Heart left ventricle (tissue), 7 donors: ENCODE measurements around the genes ARL2BP, ADGRG5 and KATNB1.

GRCh38 chr16:57093666-57094546 lies 1.5 kb downstream of the CPNE2 start:
- PRO-cap, 6 experiments: no peak in any of the 6 experiments
- RAMPAGE, long total RNA, 2 experiments: no peak in any of the 2 experiments
- RRBS: no CpG with 5 or more reads among the region's 18 CpGs

DNA sequence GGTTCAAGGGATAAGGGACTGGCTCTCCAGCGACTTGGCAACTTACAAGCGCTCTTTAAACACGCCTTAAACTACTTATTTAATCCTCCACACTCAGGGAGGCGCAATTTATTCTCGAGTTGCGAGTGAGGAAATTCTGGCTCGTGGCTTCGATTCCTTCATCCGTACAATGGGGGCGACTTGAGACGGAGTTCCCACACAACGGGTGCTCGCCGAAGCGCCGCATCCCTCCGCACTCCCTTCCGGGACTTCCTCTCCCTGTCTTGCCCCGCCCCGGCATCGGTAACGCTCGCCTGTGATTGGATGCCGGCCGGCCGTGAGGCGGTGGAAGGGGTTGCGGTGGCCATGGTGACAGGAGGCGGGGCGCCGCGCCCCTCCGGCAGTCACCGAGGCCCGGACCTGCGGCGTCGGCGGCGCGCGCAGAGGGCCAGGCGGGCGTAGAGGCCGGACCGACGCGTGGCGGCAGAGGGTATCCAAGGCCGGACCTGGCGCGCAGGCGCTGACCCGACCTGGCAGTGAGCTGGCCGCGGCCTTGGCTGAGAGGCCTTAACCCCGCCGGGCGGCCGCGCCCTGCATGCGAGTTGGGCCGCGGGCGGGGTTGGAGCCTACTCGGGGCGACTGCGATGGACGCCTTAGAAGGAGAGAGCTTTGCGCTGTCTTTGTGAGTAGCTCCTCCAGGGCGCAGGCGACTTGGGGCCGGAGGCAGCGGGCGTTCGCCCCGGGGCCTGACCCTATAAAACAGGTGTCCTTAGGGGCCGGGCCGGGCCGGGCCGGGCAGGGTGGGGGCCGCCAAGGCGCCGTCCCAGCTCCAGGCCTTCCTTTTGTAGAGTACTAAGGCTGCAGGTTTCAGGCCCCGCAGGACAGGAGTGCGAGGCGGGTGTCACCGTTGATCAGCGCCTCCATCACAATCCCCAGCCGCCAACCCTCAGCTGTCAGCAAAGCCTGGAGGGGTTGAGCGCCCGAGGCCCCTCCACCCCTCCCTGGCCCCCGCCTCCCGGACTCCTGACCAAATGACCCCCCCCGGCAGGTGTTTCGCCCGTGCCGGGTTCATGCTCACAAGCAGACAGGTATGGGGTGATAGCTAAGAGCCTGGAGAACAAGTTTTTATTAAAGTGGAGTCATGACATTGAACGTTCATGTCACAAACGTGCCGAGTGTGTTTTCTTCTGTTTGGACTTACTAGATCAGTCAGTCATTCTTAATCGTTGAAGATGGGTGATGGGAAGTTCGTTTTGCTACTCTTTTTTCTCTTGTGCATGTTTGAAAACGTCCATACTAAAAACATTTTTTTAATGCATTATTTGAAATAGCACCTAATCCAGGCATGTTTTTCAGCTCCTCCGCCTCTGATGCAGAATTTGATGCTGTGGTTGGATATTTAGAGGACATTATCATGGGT lies at the start of gene ARL2BP:
Gene ARL2BP (plus strand): TSS at position 515 of the 1,399 bp plus-strand sequence.
- PRO-cap, 6 experiments: peak in 6 of 6 experiments; most common plus-strand start position 422 of the sequence (in 5); most common minus-strand start position 251 of the sequence (in 6)
- RAMPAGE, long total RNA, 2 experiments: no peak in any of the 2 experiments
- RRBS: 1% methylated on average over 29 of the region's 105 CpGs

- PRO-cap, 6 experiments: peak in 2 of 6 experiments; most common plus-strand start chr16:57260638 (in 1); most common minus-strand start chr16:57260517 (in 2)
- RAMPAGE, long total RNA, 2 experiments: no peak in any of the 2 experiments
- RRBS: no CpG with 5 or more reads among the region's 16 CpGs
Measured at GRCh38 chr16:57260225-57260801, 15.3 kb downstream of the ARL2BP start.

DNA sequence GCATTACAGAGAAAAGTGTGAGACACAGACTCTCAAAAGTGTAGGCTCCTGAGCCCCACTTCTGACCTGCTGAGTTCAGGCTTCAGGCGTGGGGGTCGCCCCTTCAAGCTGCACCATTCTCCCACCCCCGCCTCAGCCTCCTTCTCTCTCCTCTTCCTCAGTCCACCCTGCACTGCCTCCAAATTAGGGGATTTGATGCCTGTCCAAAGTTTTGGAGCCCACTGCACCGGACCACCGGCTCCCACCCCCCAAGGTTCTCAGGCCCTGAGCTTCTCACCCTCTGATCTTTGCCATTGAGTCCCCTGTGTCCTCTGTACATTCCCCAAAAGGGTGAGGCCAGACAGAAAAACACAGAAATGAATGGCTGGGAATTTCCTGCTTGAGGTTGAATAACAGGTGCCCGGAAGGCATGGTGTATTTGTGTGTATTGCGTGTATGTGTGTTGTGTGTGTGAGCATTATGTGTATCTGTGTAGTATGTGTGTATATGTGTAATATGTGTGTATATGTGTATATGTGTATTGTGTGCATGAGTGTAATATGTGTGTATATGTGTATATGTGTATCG lies 16.0 kb downstream of the CX3CL1 start:
- PRO-cap, 6 experiments: peak in 1 of 6 experiments; most common minus-strand start position 289 of the sequence (in 1)
- RAMPAGE, long total RNA, 2 experiments: no peak in any of the 2 experiments
- RRBS: no CpG with 5 or more reads among the region's 8 CpGs

DNA sequence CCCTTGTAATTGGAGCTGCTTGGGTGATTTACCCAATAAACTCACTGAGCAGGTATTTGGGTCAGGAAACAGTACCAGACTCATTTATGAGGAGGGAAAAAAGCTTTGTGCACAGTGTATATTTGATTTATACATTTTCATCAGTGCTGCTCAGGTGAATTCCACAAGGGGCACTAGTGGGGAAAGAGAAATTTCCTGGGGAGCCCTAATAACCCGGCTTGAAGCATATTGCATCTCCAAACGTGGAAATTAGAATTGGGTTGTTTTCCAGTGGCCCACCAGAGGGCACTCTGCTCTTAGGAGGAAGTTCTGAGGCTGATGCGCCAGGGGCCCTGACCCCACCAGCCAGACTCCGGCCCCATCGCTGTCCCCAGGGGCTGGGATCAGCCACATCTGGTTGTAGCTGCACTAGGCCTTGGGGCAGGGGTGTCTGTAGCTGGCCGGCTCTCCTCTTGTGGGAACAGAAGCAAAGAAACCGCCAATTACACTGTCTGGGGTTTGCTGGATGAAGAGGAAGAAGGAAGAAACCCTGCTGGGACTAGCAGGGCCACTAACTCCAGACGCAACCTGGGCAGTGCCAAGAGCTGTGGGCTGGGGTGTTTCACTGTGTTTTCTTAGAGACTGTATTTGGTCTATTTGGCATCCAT lies 14.3 kb downstream of the CCL17 start:
- PRO-cap, 6 experiments: peak in 1 of 6 experiments; most common plus-strand start position 306 of the sequence (in 1)
- RAMPAGE, long total RNA, 2 experiments: no peak in any of the 2 experiments
- RRBS: 3% methylated on average over 6 of the region's 8 CpGs

GRCh38 chr16:57528215-57528717 lies 8.1 kb downstream of the CCDC102A start:
- PRO-cap, 6 experiments: no peak in any of the 6 experiments
- RAMPAGE, long total RNA, 2 experiments: no peak in any of the 2 experiments
- RRBS: 15% methylated on average over 9 of the region's 38 CpGs

DNA sequence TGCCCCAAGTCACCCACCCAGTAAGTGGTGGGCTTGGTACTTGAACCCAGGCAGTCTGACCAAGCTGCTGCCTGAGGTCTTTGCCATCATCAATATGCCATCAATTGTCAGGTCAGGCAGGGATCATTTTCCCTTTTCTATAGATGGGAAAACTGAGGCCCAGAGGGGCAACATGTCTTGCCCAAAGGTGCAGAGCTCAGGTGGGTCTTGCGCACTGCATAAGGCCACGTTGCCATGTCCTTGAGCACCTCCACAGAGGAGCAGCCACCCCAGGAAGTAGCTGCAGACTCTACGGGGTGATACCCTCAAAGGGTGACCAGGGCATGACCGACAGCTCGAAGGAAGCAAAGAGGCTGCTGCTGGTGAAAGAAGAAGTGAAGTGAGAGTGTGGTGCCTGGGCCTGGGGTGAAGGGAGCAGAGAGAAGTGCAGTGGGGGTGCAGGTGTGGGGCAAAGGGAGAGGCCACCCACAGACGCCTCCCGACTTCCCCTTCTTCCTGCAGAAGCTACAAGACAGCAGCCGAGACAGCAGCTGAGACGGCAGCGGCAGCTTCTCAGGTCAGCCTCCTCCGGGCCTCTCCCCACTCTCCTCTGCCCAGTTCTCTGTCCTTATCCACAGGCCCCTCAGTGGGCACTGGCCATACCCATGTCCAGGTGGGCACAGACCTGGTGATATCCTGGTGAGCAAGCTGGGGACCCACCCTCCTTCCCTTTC lies at the start of gene ADGRG5:
Gene ADGRG5 (plus strand): TSS at position 498 of the 713 bp plus-strand sequence.
- PRO-cap, 6 experiments: no peak in any of the 6 experiments
- RAMPAGE, long total RNA, 2 experiments: no peak in any of the 2 experiments
- RRBS: no CpG with 5 or more reads among the region's 11 CpGs

GRCh38 chr16:57577708-57578300 lies 35.4 kb downstream of the ADGRG5 start:
- PRO-cap, 6 experiments: no peak in any of the 6 experiments
- RAMPAGE, long total RNA, 2 experiments: no peak in any of the 2 experiments
- RRBS: no CpG with 5 or more reads among the region's 4 CpGs

GRCh38 chr16:57638993-57639627 lies 10.7 kb downstream of the ADGRG1 start:
- PRO-cap, 6 experiments: peak in 3 of 6 experiments; most common minus-strand start chr16:57639285 (in 3)
- RAMPAGE, long total RNA, 2 experiments: no peak in any of the 2 experiments
- RRBS: no CpG with 5 or more reads among the region's 21 CpGs

DNA sequence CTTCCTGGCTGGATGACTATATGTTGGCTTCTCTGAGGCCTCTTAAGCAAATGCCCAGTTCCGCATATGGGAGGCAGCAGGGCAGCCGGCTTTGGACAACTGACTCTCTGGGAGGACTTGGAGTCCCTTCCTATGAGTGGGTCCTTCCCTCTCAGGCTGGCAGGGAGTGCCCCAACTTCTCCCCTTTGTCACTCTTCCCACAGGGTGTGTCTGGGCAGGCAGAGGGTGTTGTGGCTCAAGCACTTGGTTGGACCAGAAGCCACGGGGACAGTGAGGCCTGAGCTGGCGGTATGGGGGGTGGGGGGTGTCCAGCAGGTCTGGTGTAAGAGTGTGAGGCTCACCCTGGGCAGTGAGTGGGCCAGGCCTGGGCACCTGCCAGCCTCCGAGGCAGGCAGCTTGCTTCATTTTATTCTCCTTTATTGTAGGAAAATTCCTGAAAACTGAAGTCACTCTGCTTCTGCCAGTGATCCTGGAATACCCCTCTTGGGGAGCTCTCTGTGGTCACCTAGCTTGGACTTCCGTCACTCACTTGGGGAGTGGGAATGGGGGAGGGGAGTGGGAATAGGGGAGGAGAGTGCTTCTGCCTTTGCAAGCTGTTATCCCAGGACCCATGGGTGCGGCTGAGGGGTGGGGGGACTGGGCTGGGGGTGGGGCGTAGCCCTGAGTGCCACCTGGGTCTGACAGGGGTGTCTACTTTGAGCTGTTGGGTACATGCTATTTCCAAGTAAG lies 15.0 kb downstream of the ADGRG1 start:
- PRO-cap, 6 experiments: peak in 1 of 6 experiments; most common plus-strand start position 349 of the sequence (in 1); most common minus-strand start position 101 of the sequence (in 1)
- RAMPAGE, long total RNA, 2 experiments: no peak in any of the 2 experiments
- RRBS: no CpG with 5 or more reads among the region's 8 CpGs

- PRO-cap, 6 experiments: peak in 6 of 6 experiments; most common plus-strand start chr16:57735781 (in 6)
- RAMPAGE, long total RNA, 2 experiments: start-site peak on the plus strand in 2 of 2 experiments, at chr16:57735808-57735848 at its widest, 19 to 20 reads per replicate
- RRBS: under 1% methylated on average over 7 of the region's 42 CpGs
Measured at GRCh38 chr16:57735663-57736458, at the start of gene KATNB1. TSS of gene KATNB1 (plus strand) at chr16:57735770.

- PRO-cap, 6 experiments: no peak in any of the 6 experiments
- RAMPAGE, long total RNA, 2 experiments: no peak in any of the 2 experiments
- RRBS: no CpG with 5 or more reads among the region's 13 CpGs
Measured at GRCh38 chr16:57955354-57956145, 15.4 kb downstream of the CNGB1 start.

GRCh38 chr16:58115463-58116105 lies 13.6 kb downstream of the CFAP20 start:
- PRO-cap, 6 experiments: no peak in any of the 6 experiments
- RAMPAGE, long total RNA, 2 experiments: no peak in any of the 2 experiments
- RRBS: no CpG with 5 or more reads among the region's 3 CpGs

- PRO-cap, 6 experiments: no peak in any of the 6 experiments
- RAMPAGE, long total RNA, 2 experiments: no peak in any of the 2 experiments
- RRBS: no CpG with 5 or more reads among the region's 13 CpGs
Measured at GRCh38 chr16:58125678-58126457, 3.3 kb downstream of the CFAP20 start.

GRCh38 chr16:58157479-58158417 lies 28.6 kb upstream of the CFAP20 start:
- PRO-cap, 6 experiments: no peak in any of the 6 experiments
- RAMPAGE, long total RNA, 2 experiments: no peak in any of the 2 experiments
- RRBS: no CpG with 5 or more reads among the region's 34 CpGs

DNA sequence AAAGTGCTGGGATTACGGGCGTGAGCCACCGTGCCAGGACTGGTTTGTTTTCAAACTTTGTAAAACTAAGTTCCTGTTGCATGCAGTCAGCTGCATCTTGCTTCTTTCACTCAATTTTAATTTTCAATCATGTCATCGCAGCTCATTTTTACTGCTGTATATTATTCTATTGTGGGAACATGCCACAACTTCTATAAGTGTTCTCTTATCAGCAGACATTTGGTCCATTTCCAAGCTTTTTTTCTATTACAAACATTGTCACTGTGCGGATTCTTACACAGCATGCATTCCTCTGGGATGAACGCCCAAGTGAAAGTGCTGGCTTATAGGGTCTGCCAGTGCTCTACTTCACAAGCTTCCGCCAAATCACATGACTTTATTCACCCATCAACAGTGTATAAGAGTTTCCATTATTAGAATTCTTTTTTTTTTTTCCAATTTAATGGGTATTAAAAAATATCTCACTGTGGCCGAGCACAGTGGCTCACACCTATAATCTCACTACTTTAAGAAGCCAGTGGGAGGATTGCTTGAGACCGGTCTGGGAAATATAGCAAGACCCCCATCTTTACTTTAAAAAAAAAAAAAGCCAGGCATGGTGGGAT lies 22.8 kb downstream of the GINS3 start:
- PRO-cap, 6 experiments: peak in 4 of 6 experiments; most common plus-strand start position 353 of the sequence (in 1); most common minus-strand start position 299 of the sequence (in 4)
- RAMPAGE, long total RNA, 2 experiments: no peak in any of the 2 experiments
- RRBS: no CpG with 5 or more reads among the region's 9 CpGs

DNA sequence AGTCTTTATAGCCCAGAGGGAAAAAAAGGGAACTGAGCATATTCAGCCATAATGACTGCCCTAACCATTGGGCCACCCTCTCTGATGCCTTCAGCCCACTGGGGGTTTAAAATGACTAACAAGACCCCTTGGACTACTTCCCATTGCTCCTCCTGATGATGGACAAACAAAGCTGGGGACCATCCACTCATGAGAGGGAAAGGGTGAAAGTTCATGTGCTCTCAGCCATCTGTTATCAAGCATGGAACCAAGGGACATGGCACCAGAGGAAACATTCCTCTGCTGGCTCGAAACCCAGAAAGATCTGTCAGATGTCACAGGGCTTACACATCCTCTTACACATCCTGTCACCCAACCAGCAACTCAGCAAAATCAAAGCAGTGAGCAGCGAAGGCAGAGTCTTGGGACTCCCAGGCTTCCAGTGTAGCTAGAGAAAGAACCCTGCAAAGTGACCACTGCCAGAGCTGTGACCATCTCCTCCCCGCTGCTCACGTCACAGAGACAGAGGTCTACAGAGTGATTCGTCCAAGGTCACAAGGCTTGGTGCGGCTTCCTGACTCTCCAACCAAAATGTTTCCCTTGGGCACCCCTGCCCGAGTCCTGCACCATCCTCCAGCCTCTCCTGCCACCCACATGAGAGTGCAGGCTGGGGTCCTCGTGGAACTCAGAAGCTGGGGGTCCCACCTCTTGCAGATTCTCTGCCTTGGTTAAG lies 1.2 kb downstream of the SLC38A7 start:
- PRO-cap, 6 experiments: peak in 5 of 6 experiments; most common plus-strand start position 514 of the sequence (in 4); most common minus-strand start position 300 of the sequence (in 1)
- RAMPAGE, long total RNA, 2 experiments: no peak in any of the 2 experiments
- RRBS: no CpG with 5 or more reads among the region's 8 CpGs

DNA sequence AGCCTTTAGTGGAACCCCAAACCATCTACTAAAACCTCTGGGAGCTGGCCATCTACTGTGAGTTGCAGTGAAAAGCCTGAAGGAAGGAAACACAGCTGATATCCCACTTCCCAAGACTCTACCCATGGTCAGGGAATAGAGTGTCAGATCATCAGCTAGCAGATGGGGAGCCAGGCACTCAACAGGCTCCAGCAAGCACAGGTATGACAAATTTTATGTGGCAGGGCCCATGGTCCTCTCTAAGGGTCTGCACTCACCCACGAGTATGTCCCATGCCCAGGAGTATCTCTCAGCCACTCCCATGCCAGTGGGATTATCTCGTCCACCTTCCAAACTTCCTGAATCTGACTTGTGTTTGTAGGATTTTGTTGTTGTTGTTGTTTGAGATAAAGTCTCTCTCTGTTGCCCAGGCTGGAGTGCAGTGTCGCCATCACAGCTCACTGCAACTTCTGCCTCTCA lies 1462.9 kb downstream of the CDH8 start:
- PRO-cap, 6 experiments: peak in 1 of 6 experiments; most common plus-strand start position 211 of the sequence (in 1)
- RAMPAGE, long total RNA, 2 experiments: no peak in any of the 2 experiments
- RRBS: no CpG with 5 or more reads among the region's 3 CpGs

DNA sequence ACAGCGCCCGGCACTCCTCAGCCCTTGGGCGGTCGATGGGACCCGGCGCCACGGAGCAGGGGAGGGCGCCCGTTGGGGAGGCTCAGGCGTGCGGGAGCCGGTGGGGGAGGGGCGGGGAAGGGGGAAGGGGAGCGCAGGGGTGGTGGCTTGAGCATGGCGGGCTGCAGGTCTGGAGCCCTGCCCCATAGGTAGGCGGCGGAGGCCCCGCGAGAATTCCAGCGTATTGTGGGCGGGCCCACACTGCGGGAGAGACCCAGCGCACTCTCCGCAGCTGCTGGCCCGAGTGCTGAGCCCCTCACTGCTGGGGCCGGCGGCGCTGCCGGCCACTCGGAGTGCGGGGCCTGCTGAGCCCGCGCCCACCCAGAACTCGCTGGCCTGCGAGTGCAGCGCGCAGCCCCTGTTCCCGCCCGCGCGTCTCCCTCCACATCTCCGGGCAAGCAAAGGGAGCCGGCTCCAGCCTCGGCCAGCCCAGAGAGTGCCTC lies 907.5 kb downstream of the CDH8 start:
- PRO-cap, 6 experiments: no peak in any of the 6 experiments
- RAMPAGE, long total RNA, 2 experiments: no peak in any of the 2 experiments
- RRBS: 98% methylated on average over 8 of the region's 44 CpGs

- PRO-cap, 6 experiments: no peak in any of the 6 experiments
- RAMPAGE, long total RNA, 2 experiments: no peak in any of the 2 experiments
- RRBS: no CpG with 5 or more reads among the region's 17 CpGs
Measured at GRCh38 chr16:61801688-61802126, 234.5 kb downstream of the CDH8 start.